Endothelial cell of umbilical vein (primary cell): ENCODE data around the gene GNB4.

DNA sequence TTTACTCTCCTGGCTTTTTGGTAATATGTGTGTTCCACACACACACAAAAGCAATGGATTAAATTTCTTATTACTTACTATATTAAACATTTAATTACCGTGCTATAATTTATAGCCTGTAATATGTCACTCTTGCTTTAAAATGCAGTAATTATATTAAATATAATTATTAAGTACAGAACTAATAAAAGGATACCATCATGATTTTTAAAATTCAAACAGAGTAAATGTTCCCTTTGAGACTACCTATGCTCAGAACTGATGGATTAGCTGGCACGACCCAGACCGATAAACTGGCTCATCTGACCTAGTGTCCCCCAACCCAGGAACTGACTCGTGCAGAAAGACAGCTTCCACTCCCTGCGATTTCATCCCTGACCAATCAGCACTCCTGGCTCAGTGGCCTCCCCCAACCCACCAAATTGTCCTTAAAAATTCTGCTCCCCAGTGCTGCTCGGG, 1.4 kb upstream of the MFN1 start:
- PRO-cap = bidirectional peak, plus-strand start outside the sequence, minus-strand start at position 331 of the sequence
CAGE:
- cytosol, long polyA minus RNA = no peak
- cytosol, long polyA plus RNA = no peak
- long polyA plus RNA = no peak
- nucleus, long polyA minus RNA = no peak
- nucleus, long polyA plus RNA = no peak

DNA sequence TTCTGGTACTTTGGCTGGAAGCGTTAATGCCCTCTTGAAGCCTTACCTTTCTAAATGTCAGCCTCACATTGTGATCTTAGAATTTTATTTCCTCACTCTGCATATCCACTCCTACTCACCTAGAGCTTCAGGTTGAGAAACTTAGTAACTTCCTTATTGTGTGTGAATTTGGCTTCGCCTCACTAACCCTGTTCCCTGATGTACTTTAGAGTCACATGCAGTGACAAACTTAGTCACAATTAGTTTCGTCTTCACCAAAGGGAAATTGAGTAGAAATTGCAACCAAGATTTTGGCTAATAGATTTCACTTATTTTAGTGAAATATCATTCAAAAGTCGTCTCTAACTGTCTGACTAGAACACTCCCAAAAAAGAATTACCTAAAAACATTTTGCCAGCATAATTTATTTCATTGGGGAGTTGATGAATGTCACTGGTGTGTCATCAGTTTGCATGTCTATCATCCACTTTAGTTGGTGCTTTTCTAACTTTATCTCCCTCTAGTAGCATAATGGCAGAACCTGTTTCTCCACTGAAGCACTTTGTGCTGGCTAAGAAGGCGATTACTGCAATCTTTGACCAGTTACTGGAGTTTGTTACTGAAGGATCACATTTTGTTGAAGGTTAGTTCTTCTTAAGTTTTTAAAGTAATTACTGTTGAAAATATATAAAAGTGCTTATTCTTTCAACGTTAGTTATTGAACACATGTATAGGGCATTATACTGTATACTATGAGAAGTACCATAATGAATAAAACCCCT, 1.0 kb downstream of the MFN1 start:
- PRO-cap = no peak
CAGE:
- cytosol, long polyA minus RNA = no peak
- cytosol, long polyA plus RNA = no peak
- long polyA plus RNA = no peak
- nucleus, long polyA minus RNA = no peak
- nucleus, long polyA plus RNA = no peak

DNA sequence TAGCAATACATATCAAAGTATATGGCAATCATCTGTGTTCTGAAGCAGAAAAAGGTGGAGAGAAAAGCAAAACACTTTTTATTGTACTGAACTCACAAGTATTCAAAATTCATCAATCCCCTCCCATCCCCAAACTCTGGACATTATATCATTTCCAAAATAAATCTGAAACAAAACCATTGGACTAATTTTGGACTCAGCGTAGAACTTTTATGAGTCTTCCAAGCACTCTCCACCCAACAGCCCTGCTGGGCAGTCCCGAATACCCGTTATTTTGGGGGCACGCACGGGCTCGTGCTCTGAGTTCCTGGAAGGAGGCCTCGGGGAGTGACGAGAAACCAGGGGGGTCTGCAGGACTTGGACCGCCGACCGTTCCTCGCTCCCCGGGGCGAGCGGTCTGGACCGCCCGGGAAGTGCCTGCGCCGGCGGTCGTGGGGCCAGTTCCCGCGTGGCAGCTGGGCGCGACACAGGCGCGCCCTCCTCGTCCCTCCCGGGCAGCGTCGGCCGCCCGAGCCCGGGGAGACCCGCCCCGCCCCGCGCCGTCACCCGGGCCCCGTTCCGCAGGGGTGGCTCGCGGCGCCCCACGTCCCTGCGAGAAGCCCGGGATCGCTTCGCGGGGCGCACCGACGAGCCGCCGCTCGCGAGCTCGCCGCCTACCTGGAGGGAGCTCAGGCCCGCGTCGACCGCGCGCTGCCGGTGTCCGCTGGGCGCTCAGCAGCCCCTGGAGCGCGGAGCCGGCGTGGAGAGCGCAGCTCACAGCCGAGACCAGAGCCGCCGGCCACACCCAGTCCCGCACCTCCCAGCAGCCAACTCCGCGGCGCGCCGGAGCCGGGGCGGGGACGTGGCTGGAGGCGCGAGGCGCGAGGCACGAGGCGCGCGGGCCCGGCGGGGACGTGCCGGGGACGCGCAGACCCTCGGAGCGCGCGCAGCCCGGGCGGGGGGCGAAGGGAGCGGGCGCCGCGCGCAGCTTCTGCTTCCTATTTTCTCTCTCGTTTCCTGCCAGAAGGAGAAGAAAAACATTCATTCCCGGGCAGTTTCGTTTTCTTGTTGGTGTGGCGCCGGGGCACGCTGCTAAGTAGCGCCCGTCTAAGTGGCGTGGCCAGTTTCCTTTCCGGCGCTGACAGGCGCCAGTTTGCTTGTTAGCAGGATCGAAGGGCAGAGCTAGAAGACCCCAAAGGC, at the start of gene GNB4:
Gene GNB4, minus strand, starts transcription at position 782 of the 1,179 bp plus-strand sequence.
- PRO-cap = bidirectional peak, plus-strand start at position 302 of the sequence, minus-strand start at position 247 of the sequence; bidirectional peak, plus-strand start at position 440 of the sequence, minus-strand start at position 399 of the sequence; bidirectional peak, plus-strand start at position 836 of the sequence, minus-strand start at position 814 of the sequence; bidirectional peak, plus-strand start at position 1,040 of the sequence, minus-strand start at position 995 of the sequence
CAGE:
- cytosol, long polyA minus RNA = start-site peak on the minus strand centred at position 737 of the sequence, 49 bp wide, 54 reads
- cytosol, long polyA plus RNA = start-site peak on the minus strand centred at position 732 of the sequence, 125 bp wide, 197 and 127 reads in 2 replicates
- long polyA plus RNA = start-site peak on the minus strand centred at position 726 of the sequence, 104 bp wide, 141 and 233 reads in 2 replicates
- nucleus, long polyA minus RNA = start-site peak on the minus strand centred at position 394 of the sequence, 62 bp wide, 57 reads; start-site peak on the minus strand centred at position 754 of the sequence, 153 bp wide, 850 reads
- nucleus, long polyA plus RNA = no peak

DNA sequence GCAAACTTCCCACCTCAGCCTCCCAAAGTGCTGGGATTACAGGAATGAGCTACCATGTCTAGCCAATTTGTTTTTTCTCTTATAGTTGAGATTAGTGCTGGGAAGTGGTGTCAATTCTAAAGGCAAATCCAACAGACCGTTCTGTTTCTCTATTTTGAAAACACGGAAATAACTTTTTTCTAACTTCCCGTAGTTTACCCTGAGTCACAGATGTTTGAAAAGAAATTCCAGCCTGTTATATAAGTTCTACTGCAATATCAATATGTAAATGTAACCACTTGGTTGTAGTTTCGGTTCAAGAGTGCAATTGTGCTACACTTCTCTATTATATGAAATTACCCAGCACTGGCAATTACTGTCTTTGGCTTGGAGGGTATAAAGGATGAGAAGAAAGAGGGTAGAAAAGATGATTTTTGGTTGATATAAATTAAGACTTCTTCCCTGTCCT, 22.3 kb upstream of the GNB4 start:
- PRO-cap = bidirectional peak, plus-strand start at position 271 of the sequence, minus-strand start at position 156 of the sequence
CAGE:
- cytosol, long polyA minus RNA = no peak
- cytosol, long polyA plus RNA = no peak
- long polyA plus RNA = no peak
- nucleus, long polyA minus RNA = no peak
- nucleus, long polyA plus RNA = no peak

DNA sequence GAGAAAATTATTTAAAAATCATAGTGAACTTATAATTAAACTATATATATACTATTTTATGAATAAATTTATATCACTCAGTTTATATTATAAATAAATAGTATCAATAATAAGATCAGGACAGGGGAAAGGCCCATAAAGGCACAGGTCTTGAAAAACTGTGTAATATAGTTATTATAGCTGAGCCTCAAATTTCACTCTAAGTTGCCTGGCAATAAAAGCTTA, 31.9 kb upstream of the GNB4 start:
- PRO-cap = no peak
CAGE:
- cytosol, long polyA minus RNA = no peak
- cytosol, long polyA plus RNA = no peak
- long polyA plus RNA = no peak
- nucleus, long polyA minus RNA = no peak
- nucleus, long polyA plus RNA = no peak

GRCh38 chr3:179563409-179563940, 749 bp downstream of the ACTL6A start:
- PRO-cap = bidirectional peak, plus-strand start at chr3:179563610, minus-strand start at chr3:179563615
CAGE:
- cytosol, long polyA minus RNA = no peak
- cytosol, long polyA plus RNA = no peak
- long polyA plus RNA = no peak
- nucleus, long polyA minus RNA = no peak
- nucleus, long polyA plus RNA = no peak

- PRO-cap = no peak
CAGE:
- cytosol, long polyA minus RNA = no peak
- cytosol, long polyA plus RNA = no peak
- long polyA plus RNA = no peak
- nucleus, long polyA minus RNA = no peak
- nucleus, long polyA plus RNA = no peak
Measured at GRCh38 chr3:179681781-179682338, 29.0 kb downstream of the USP13 start.

- PRO-cap = no peak
CAGE:
- cytosol, long polyA minus RNA = no peak
- cytosol, long polyA plus RNA = no peak
- long polyA plus RNA = no peak
- nucleus, long polyA minus RNA = no peak
- nucleus, long polyA plus RNA = no peak
Measured at GRCh38 chr3:180161719-180162261, 125.1 kb upstream of the PEX5L start.

DNA sequence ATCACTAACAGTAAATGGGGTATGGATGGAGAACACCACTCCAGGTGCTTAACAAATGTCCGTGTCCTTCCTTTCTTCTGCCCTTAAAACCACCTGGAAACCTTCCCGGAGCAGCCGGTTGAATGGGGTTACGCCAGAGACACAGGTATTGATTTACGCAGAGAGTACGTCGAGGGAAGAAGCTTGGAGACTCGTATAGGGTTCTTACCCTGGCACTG, 415 bp upstream of the TTC14 start:
- PRO-cap = no peak
CAGE:
- cytosol, long polyA minus RNA = no peak
- cytosol, long polyA plus RNA = no peak
- long polyA plus RNA = no peak
- nucleus, long polyA minus RNA = no peak
- nucleus, long polyA plus RNA = no peak

DNA sequence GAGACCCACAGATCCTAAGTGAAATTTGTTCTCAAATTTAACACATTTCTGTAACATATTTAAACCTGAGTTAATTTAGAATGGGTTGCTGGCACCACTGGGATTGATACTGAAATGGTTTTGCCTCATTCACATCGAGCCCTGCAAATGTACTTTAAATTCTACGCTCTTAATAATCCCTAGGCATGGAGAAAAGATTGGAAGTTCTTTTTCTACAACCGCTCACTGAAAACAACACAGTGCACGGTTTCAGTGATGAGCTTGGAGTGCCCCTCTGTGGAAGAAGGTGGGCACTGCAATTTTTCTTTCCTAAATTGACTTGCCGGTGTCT, 109.9 kb upstream of the ATP11B start:
- PRO-cap = no peak
CAGE:
- cytosol, long polyA minus RNA = no peak
- cytosol, long polyA plus RNA = no peak
- long polyA plus RNA = no peak
- nucleus, long polyA minus RNA = no peak
- nucleus, long polyA plus RNA = no peak

GRCh38 chr3:182705059-182705399, 88.3 kb upstream of the ATP11B start:
- PRO-cap = no peak
CAGE:
- cytosol, long polyA minus RNA = no peak
- cytosol, long polyA plus RNA = no peak
- long polyA plus RNA = no peak
- nucleus, long polyA minus RNA = no peak
- nucleus, long polyA plus RNA = no peak

DNA sequence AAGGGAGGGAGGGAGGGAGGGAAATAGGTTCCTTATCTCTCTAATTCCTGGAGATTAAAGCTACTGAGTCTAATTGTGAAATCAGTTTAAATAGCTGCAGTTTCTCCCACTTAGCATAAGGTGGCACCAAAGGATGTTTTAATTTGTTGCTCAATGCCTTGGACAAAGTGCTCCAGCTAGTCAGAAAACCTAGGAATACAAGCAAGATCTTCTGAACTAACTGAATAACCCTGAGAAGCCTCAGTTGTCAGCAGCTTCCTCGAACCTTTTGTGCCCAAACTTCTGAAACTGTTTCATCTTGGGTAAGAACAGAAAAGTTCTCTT, 79.2 kb upstream of the ATP11B start:
- PRO-cap = no peak
CAGE:
- cytosol, long polyA minus RNA = no peak
- cytosol, long polyA plus RNA = no peak
- long polyA plus RNA = no peak
- nucleus, long polyA minus RNA = no peak
- nucleus, long polyA plus RNA = no peak

DNA sequence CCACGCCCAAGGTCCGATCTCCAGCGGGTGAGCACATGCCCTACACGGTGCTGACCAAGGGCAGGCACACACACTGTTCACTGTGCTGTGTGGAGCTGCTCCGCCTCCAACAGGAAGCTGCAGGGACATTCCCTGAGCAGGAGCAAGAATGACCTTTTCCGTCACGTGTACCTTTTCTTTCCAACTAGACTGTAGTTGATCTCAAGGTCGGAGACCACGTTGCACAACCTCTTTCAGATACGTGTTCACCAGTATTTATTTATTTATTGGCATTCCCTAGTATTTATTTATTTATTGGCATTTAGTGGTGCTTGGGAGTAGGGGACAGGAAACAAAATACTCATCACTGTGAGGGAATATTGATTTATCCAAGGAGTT, 41.6 kb upstream of the B3GNT5 start:
- PRO-cap = no peak
CAGE:
- cytosol, long polyA minus RNA = no peak
- cytosol, long polyA plus RNA = no peak
- long polyA plus RNA = no peak
- nucleus, long polyA minus RNA = no peak
- nucleus, long polyA plus RNA = no peak

- PRO-cap = no peak
CAGE:
- cytosol, long polyA minus RNA = no peak
- cytosol, long polyA plus RNA = no peak
- long polyA plus RNA = no peak
- nucleus, long polyA minus RNA = no peak
- nucleus, long polyA plus RNA = no peak
Measured at GRCh38 chr3:183491348-183491819, 63.0 kb upstream of the MCF2L2 start.

- PRO-cap = no peak
CAGE:
- cytosol, long polyA minus RNA = no peak
- cytosol, long polyA plus RNA = no peak
- long polyA plus RNA = no peak
- nucleus, long polyA minus RNA = no peak
- nucleus, long polyA plus RNA = no peak
Measured at GRCh38 chr3:183506849-183507329, 48.6 kb downstream of the KLHL6 start.

- PRO-cap = no peak
CAGE:
- cytosol, long polyA minus RNA = no peak
- cytosol, long polyA plus RNA = no peak
- long polyA plus RNA = no peak
- nucleus, long polyA minus RNA = no peak
- nucleus, long polyA plus RNA = no peak
Measured at GRCh38 chr3:183731501-183732072, 34.0 kb downstream of the YEATS2 start.

- PRO-cap = no peak
CAGE:
- cytosol, long polyA minus RNA = no peak
- cytosol, long polyA plus RNA = no peak
- long polyA plus RNA = no peak
- nucleus, long polyA minus RNA = no peak
- nucleus, long polyA plus RNA = no peak
Measured at GRCh38 chr3:183783201-183783504, 42.2 kb downstream of the MAP6D1 start.

GRCh38 chr3:184005926-184006643, 11.6 kb downstream of the ABCC5 start:
- PRO-cap = no peak
CAGE:
- cytosol, long polyA minus RNA = no peak
- cytosol, long polyA plus RNA = no peak
- long polyA plus RNA = no peak
- nucleus, long polyA minus RNA = no peak
- nucleus, long polyA plus RNA = no peak

DNA sequence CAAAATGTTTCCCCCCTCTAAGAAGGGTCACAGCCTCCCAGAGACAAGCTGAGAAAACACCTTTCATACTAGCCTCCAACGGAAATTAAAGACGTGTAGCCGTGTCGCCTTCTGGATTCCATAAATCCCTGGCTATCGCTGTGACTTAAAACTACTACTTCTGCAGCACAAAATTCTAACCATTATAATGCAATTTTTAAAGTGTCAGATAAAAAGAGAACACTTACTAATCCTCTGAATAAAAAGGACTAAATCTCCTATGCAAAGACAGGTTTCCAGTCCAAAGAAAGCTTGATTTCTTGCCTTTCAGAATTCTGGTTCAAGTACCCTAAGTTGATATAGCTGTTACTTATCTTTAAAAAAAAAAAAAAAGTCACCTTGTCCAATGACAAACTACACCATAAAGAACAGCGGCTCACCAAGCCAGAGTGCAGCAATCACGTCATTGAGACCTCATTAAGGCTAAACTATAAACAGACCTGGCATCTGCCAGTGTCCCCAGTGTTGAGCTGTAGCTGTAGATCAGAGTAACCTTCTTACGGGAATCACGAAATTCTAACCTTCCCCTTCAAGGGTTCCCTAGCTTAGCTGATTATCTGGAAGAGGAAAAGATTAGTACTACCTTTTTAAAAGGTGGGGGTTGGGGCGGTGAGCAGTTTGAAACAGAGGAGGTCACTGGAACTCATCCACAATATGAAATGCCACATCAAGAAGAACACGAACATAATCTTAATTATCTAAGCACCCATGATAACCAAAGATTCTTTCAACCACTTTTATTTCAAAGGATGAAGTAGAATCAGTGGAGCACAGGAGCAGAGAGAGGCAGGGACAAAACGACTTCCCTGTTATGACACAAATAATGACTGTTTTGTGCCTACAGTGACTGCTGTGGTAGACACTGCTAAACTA, 2.1 kb downstream of the ABCC5 start:
- PRO-cap = no peak
CAGE:
- cytosol, long polyA minus RNA = no peak
- cytosol, long polyA plus RNA = no peak
- long polyA plus RNA = no peak
- nucleus, long polyA minus RNA = no peak
- nucleus, long polyA plus RNA = no peak

GRCh38 chr3:184156118-184156557, 961 bp downstream of the DVL3 start:
- PRO-cap = no peak
CAGE:
- cytosol, long polyA minus RNA = no peak
- cytosol, long polyA plus RNA = no peak
- long polyA plus RNA = no peak
- nucleus, long polyA minus RNA = no peak
- nucleus, long polyA plus RNA = no peak